Thoracic aorta (tissue), 1 donor: Measurements from ENCODE around the genes RANBP3L, SLC1A3 and NUP155.

DNA sequence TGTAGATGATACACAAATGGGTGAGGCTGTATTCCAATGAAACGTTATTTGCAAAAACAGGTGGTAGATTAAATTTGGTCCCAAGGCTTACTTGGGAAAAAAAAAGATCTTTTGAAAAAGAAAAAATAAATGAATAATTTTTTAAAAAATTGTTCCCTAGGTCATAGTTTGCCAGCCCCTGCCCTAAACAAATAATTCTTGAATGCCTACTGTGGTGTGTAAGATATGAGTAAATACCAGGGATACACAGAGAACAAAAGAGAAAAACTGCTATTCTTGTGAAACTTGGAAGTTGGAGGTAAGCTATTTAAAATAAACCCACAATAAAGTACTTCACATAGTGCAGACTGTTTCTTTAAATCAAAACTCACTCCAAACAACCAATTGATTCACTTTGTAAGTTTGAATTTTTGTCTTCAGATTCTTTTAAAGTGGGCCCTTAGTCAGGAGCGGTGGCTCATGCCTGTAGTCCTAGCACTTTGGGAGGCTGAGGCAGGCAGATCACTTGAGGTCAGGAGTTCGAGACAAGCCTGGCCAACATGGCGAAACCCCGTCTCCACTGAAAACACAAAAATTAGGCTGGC is 727 bp upstream of the IL7R start:
- RAMPAGE, long total RNA = no peak

DNA sequence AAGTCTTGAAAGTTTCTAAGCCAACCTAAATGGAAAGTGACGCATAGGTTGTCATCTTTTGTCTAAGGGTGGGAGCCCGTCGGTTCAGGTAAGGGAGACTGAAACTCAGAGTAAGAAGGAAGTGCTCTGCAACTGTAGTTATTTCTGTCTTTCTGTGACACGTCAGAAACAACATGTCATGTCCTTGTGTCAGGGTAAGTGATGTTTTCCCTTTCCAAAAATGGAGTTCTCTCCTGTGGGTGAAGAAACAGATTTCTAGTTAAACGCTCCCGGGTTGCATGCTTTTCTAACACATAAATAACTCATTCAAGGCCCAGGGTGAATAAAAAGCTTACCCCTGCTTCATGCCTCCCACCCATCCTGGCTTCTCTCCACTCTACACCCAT is 33.6 kb downstream of the CAPSL start:
- RAMPAGE, long total RNA = no peak

GRCh38 chr5:36070978-36071523 is 4.4 kb upstream of the UGT3A2 start:
- RAMPAGE, long total RNA = no peak

GRCh38 chr5:36301668-36302705 is at the start of gene RANBP3L:
Gene RANBP3L, minus strand, starts transcription at chr5:36301902.
- RAMPAGE, long total RNA = start-site peak on the minus strand at chr5:36301877-36301917, 52 reads

DNA sequence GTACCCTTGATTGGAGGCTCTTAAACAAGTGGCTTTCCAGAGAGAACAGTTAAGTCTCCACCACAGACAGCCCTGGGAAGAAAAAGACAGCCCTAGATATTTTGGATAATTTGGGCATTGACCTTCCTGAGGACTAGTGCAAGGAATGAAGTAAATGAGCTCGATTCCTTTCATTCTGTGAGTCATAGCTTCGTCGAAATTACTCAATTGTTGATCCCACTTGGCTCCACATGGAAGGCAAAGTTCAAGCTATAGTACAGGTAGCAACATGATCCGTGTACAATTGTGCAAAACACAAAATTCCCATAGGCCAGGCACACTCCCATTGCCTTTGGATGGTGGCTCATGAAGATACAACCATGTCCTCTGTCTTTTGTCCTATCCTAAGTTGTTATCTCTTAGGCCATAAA is 116.5 kb upstream of the RANBP3L start:
- RAMPAGE, long total RNA = no peak

DNA sequence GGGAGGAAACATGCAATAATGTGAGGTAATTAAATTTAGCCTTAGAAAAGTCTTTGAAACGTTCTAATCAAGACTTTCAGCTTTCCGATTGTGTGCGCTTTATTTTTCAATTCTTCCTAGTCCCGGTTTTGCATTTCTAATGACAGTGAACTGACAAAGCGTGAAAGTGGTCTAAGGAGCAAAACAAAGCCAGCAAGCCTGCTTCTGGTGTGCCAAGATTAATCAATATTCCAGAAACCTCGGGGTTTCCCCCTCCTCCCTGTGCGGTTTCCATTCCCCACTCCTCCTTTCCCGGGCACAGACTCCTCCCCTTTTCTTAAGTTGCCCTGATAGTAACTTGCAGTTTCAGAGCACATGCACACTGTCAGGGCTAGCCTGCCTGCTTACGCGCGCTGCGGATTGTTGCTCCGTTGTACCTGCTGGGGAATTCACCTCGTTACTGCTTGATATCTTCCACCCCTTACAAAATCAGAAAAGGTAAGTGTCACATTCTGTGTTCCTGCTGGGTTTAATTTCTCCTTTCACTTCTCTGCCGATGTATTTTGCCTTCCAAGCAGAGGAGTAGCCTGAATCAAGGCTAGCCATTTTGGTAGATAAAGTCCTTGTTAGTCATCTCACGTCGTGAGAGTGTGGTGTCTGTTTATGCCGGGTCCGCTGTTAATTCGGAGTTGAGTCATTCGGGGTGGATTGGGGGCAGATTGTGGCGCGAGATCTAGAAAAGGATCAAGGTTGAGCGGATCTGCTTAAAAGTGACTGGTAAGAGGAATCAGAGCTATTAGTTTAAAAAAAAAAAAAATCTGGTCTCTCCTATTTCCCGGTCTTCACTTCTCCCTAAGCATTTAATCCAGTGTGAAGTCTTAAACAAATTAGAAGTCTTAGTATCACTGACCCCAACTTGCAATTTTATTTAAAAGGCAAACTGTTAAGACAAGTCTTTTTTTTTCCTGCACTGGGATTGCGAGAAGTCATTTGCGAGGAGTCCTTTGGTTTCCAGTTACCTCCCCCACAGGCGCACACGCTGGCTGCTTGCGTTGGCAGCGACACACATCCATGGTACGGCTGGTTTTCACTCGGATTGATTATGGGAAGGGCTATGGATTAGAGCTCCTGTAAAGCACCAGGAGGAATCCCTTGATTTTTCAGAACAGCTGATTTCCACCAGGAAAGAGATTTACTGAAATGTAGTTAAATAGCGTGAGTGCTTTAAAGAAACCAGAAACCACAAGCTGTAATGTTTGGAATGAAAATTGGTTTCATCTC is at the start of gene SLC1A3:
TSS of gene SLC1A3 (plus strand) at position 348 of the 1,260 bp plus-strand sequence.
- RAMPAGE, long total RNA = start-site peak on the plus strand centred at position 398 of the sequence, 104 bp wide, 268 reads

DNA sequence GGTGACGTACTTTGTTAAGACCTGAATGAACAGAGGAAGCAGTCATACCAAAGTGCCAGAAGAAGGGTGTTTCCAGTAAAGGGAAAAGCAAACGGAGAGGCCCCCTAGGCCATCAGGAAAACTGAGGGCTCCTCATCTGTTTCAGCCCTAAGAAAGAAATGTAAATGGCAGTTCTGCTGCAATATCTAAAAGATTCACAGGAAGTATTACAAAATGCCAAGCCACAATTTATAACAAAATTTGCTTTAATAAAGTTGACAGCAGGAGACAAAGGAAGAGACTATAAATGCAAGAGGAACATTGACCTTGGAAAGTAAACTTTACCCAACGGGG is 71.3 kb downstream of the SLC1A3 start:
- RAMPAGE, long total RNA = no peak

- RAMPAGE, long total RNA = no peak
Observed at GRCh38 chr5:36868811-36869304, 7.7 kb upstream of the NIPBL start.

DNA sequence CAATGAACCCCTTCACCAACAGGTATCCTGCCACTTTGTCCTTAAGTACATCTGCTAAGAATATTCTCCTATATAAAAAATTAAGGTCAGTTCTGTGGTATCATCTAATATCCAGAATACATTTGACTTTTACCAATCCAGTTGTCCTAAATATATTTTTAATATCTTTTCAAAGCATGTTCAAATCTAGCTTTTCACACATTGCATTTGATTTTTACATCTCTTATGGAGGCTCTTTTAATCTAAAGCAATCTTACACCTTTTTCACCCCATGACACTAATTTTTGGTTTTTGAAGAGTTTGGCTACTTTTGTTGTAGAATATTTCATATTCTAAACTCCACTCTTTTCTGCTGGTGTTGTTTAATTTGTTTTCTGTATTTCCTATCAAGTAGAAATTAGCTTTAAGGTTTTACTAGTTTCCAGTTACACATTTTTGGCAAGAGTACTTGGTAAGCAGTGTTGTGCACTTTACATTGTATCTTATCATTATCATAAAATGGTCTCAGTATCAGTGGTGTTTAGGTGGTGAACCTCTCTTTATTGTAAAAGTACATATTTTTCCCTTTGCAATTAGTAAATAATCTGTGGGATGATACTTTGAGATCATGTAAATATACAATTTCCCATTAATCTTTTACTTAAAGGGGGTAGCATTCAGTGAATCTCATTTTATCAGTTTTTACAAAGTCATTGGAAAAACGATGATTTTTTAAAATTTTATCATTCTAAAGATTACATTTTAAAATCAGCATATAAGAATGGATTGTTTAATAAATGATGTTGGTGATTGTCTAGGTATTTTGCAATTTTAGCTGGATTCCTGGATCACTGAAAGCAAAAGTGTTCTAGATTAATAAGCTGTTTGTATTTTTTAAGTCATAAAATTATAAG is 89.7 kb downstream of the NIPBL start:
- RAMPAGE, long total RNA = no peak

DNA sequence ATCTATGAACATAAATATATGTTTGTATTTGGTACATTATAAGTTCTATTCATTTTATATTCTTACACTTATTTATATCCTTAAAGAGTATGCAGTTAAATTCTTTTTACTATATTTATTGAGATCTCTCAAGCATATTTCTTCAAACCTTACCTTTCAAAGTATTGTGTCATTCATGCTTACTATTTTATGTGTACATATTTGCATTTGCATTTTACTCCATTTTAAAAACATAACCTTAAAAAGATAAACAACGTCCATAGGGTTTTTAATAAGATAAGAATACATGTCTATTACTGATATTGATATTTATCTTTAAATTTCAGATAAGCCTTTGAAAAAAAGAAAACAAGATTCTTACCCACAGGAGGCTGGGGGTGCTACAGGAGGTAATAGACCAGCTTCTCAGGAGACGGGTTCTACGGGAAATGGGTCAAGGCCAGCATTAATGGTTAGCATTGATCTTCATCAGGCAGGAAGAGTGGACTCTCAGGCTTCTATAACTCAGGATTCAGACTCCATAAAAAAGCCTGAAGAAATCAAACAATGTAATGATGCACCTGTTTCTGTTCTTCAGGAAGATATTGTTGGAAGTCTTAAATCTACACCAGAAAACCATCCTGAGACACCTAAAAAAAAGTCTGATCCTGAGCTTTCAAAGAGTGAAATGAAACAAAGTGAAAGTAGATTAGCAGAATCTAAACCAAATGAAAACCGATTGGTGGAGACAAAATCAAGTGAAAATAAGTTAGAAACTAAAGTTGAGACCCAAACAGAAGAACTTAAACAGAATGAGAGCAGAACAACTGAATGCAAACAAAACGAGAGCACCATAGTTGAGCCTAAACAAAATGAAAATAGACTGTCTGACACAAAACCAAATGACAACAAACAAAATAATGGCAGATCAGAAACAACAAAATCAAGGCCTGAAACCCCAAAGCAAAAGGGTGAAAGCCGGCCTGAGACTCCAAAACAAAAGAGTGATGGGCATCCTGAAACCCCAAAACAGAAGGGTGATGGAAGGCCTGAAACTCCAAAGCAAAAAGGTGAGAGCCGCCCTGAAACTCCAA is 108.1 kb downstream of the NIPBL start:
- RAMPAGE, long total RNA = no peak

DNA sequence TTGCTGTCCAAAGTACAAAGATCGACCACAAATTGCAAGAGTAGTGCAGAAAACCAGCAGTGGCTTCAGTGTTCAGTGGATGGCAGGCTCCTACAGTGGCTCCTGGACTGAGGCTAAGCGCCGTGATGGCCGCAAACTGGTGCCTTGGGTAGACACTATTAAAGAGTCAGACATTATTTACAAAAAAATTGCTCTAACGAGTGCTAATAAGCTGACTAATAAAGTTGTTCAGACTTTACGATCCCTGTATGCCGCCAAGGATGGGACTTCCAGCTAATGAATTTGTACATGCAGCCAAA is 184.6 kb downstream of the CPLANE1 start:
- RAMPAGE, long total RNA = no peak

DNA sequence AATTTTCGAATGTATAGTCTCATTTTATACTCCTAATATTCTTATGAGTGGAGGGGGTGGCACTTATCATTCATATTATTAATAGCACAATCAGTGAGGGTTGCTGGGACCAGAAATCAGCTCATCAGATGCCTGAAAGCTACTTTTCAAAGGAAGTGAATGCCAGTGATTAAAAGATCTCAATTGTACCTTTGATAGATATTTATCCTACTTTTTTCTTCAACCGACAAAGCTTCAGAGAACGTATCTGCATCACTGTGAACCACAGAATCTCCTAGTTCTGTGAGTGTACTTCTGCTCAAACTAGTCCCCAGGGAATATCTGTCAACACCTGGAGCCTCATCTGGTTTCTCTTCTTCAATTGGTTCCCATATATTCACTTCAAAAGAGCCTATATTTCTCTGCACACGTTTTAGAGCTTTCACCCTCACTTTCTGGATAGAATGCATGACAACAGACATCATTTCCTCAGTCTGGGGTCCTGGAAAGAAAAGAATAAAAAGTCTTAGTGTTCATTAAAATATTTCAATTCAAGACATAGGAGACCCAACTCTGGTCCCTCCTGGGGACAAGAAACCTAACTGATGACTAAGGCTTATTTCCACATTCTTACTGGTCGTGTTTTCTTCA is 64.5 kb downstream of the CPLANE1 start:
- RAMPAGE, long total RNA = no peak

GRCh38 chr5:37197584-37197922 is 51.6 kb downstream of the CPLANE1 start:
- RAMPAGE, long total RNA = no peak

DNA sequence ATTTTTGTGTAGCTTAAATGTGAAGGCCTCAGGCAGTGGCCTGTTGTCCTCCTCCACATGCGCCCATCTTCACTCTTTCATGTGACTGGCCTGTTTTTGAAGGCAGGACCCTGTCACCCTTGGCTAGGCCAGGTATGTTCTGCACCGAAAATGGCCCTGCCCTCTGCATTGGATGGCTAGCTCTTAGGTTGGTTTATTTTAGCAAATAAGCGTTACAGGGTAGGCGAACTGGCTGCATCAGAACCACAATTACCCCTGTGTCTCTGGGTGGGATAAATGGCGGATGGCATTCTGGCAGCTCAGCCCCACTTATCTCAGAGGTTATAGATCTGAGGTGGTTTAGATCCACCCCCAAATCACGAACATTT is 738 bp upstream of the CPLANE1 start:
- RAMPAGE, long total RNA = no peak

DNA sequence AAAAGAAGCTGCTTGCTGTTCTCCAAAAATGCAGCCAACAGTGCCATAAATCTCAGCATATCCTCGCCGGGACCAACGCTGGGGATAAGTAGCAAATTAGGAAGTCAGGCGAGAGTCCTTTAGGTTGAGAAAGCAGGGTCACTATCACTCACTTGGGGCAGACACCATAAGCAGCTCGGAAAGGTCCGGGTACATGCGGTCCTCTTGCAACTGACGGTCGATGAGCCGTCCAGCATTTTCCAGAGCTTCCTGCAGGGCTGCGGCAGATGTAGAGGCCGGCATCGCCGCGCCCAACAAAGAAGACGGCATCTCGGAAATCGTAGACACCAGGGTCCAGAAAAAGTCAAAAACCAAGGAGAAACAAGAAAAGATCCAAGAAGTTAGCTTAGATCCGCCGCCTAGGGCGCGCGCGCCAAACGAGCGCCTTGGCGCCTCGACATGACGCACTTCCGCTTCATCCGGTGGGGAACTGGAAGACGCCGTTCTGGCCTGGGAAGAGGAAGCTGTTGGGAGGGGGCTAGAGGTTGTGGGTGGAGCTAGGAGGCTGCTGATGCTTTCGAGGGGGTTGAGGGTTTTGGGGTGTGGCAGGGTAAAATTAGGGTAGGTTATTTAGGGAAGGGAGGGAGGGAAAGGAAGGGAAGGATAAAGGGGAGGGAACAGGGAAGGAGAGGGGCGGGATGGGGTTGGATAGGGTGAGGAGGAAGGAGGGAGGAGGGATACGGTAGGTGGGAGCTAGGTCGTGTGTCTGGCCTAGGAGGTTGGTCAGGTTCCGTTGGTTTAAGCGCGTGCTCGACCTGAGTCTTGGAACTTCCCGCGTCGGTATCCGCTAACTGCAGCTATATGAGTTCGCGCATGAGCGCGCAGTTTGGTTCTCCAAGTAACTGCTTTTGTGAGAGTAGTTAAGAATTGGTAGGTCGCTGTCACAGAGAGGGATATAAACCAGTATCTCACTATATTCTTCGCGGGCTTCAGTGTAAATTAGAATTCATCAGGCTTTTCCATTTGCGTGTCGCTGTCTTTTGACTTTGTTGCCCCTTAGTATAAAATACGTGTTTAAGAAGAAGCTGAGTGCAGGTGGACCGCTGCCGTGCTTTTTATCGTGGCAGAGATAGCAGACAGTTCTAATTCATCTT is at the start of gene NUP155:
TSS of gene NUP155 (minus strand) at position 438 of the 1,133 bp plus-strand sequence.
- RAMPAGE, long total RNA = start-site peak on the minus strand centred at position 437 of the sequence, 47 bp wide, 116 reads

DNA sequence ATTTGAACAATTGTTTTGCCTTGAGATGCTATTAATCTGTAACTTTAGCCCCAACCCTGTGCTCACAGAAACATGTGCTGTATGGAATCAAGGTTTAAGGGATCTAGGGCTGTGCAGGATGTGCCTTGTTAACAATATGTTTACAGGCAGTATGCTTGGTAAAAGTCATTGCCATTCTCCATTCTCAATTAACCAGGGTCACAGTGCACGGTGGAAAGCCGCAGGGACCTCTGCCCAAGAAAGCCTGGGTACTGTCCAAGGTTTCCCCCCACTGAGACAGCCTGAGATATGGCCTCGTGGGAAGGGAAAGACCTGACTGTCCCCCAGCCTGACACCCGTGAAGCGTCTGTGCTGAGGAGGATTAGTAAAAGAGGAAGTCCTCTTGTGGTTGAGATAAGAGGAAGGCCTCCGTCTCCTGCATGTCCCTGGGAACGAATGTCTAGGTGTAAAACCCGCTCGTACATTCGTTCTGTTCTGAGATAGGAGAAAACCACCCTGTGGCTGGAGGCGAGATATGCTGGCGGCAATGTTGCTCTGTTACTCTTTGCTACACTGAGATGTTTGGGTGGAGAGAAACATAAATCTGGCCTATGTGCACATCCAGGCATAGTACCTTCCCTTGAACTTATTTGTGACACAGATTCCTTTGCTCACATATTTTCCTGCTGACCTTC is 167.7 kb downstream of the GDNF start:
- RAMPAGE, long total RNA = no peak

DNA sequence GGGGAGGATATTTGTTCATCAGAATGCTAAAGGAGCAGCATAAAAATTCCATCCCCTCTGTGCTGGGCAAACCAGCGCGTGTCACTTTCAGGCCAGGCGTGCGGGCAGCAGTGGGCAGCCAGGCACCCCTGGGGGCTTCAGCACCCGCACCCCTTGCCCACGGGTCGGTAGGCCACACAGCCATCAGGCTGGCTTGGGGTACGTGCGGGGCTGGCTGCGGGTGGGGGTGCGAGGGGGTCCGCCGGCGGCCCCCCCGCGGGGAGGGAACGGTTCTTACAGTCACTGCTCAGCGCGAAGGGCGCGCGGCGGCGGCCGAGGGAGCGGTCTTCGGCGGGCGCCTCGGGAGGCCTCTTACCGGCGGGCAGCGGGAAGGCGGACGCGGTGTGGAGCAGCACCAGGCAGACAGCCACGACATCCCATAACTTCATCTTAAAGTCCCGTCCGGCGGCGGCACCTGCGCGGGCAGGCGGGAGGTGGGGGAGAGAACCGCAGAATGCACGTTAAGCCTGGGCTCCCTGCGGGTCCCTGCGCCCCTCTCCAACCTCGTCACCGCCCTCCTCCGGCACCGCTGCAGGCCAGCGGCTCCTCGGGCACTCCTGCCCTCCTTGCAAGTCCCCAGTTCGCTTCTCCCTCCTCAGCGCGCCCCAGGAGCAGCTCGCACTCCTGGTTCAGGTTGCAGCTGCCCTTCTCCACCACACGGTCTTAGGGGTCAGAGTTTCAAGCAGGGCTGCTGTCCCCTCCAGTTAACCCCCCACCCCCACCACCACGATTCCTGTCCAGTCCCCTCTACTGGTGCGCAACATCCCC is 5.3 kb downstream of the GDNF start:
- RAMPAGE, long total RNA = no peak

DNA sequence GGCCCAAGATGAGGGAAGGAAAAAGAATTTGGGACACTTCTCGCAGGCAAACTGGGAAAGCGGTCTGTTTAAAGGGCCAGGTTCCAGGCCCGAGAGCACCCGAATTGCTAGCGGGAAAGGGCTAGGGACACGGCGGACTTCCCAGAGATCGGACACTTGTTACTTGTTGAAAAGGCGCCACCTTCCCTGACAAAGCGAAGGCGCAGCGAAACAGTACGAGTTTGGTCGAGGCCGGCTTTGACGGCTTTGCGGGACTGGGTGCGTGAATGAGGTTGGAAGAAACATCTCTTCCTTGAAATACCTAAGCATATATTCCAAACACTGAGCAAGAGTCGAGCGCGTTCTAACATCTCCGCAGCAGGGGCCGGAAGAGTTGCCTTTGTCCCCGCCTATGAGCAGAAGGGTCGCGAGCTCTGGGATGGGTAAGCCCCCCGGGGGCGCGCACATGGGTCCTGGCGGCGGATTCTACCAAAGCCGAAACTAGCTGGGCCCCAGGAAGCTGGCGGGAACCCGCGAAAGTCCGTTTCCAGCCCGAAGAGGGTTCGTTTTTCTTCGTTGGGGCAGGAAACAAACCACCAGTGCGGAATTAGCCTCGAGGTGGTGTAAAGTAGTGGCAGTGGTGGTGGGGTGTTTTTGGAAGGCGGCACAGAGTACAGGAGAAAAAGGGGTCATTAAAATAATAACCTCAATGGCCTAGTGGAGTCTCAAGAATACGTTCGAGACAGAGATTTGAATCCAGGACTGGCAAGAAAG is 1.5 kb downstream of the GDNF start:
- RAMPAGE, long total RNA = no peak

- RAMPAGE, long total RNA = no peak
Observed at GRCh38 chr5:38257741-38258277, 550 bp upstream of the EGFLAM start.

DNA sequence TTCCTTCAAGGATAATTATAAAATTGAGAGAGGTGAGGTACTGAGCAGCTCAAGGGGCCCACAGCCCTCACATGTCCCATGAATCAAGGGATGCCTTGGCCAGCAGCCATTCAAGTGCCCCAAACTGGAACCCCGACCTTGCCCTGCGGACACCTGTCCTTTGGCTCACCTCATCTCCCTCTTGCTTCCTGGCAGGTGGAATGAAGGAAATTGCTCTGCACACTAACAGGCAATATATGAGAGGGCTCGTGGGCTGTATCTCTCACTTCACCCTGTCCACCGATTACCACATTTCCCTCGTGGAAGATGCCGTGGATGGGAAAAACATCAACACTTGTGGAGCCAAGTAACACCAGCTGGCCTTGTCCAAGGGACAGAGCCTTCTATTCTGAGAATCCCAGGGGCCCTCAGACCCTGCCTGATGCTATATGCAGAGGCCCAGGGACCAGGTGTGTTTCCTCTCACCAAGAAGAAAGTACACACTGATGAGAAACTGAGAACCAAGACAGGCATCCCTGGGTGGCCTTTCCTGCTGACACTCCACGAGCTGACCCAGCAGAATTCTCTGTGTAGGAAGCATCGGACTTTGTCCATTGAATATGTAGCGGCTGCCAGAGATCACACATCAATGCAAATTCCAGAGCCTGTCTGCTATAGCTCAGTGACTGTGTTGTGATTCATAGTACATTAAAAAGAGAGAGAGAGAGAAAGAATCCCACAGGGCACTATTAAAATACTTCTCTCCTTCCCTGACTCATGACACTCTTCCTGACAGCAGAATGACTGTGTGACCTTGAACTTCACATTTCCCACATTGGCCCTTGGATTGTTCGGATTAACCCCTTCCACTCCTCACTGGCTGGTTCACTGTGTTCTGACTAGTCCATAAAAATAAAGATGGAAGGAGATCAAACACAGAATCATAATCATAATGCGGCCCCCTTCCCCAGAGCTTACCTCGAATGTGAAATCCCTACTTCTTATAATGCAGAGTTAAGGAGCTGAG is 92.5 kb downstream of the LIFR start:
- RAMPAGE, long total RNA = no peak